Cerebellum (tissue), 5 donors: Measurements from ENCODE around the gene EPB41L3.

- PRO-cap, 3 experiments = no peak in any of the 3 experiments
- RAMPAGE, long total RNA = no peak
Measured at GRCh38 chr18:3213475-3213972, 6.2 kb downstream of the MYOM1 start.

GRCh38 chr18:3246345-3246886, 1.2 kb upstream of the MYL12A start:
- PRO-cap, 3 experiments = no peak in any of the 3 experiments
- RAMPAGE, long total RNA = no peak

DNA sequence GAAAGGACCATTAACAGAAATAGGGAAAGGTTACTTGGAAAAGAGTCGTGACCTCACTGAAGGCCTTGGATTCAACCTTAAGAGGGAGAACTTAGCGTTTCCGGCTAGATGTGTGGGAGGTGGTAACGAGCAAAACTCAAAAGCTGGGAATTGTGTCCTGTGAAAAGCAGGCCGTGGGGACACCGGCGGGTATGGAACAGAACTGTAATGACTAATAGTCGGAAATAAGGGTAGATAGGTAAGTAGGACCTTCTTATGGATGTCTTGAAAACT, 904 bp downstream of the MYL12B start:
- PRO-cap, 3 experiments = no peak in any of the 3 experiments
- RAMPAGE, long total RNA = no peak

GRCh38 chr18:3283413-3283884, 21.5 kb downstream of the MYL12B start:
- PRO-cap, 3 experiments = no peak in any of the 3 experiments
- RAMPAGE, long total RNA = no peak

GRCh38 chr18:3389047-3389313, 61.0 kb upstream of the TGIF1 start:
- PRO-cap, 3 experiments = no peak in any of the 3 experiments
- RAMPAGE, long total RNA = no peak

- PRO-cap, 3 experiments = peak in 3 of 3 experiments; most common plus-strand start chr18:3448436 (in 2); most common minus-strand start chr18:3448204 (in 3)
- RAMPAGE, long total RNA = no peak
Measured at GRCh38 chr18:3447977-3448600, 1.9 kb upstream of the TGIF1 start.

DNA sequence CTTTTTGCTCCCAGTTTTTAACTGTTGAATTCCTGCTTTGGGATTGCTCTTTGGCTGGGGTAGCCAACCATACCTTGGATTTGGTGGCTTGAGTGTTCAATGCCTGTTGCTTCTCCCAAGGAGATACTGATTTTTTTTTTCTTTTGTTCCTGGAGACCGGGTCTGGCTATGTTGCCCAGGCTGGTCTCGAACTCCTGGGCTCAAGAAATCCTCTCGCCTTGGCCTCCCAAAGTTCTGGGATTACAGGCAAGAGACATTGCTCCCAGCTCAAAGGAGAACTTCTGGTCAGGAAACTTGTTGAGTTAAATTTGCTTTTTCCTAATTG, 3.0 kb downstream of the TGIF1 start:
- PRO-cap, 3 experiments = no peak in any of the 3 experiments
- RAMPAGE, long total RNA = no peak

DNA sequence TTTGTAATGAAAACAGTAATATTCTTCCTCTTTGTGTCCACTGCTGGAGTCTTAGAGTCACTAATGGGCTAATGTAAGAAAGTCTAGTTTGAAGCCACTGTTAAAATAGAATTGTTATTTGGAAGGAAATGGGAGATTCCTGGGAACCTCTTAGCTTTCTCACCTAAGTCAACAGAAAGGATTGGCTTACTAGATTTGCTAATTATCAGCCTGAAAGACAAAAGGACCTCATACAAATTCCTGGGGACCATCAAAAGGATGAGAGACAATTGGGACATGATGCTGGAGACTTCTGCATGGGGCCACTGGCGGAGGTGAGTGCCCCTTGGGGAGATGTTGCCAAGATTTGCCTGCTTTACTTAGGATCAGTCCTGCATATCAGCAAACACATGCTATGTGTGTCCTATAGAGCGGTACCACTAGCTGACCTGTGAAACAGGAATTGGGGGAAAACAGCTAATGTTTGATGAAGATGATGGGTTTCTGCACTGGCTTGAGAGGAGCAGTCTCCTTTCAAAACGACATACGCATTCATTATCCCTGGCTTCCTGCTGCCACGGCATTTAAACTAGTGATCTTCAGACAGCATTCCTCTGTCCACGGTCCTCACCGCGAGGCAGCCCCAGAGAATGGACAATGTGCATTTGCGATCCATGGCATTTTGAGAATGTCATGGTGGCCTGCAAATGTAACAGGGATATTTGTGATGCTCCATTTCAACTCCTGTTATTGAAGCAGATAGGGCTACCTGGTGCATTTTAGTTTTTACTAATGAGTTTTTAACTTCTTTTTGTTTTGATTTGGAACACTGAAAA, 104.2 kb downstream of the TGIF1 start:
- PRO-cap, 3 experiments = no peak in any of the 3 experiments
- RAMPAGE, long total RNA = no peak

- PRO-cap, 3 experiments = no peak in any of the 3 experiments
- RAMPAGE, long total RNA = no peak
Measured at GRCh38 chr18:3584921-3585360, 135.0 kb downstream of the TGIF1 start.

- PRO-cap, 3 experiments = no peak in any of the 3 experiments
- RAMPAGE, long total RNA = no peak
Measured at GRCh38 chr18:3602848-3603299, 152.9 kb downstream of the TGIF1 start.

DNA sequence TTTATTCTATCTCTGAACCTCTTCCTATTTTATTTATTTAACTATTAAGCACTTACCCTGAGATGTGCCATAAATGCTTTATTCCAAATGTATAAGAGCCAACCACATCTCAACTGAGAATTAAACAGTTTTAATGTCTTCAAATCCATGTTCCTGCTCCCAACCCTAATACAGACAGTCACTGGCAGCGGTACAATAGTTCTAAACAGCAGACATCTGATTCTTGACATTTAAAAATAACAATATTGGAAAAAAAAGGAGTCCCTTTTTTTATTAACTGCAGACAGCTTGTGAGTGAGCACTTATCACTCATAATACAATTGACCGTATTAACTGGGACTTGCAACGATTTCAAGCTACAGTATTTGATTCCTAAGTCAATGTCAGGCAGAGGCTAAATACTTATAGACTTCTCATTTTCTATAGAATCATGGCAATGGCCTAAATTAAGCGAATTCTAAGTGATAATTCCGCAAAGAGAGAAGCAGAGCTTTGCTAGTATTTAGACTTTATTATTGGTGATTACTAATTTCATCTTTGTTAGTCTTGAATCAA, 424.7 kb downstream of the TGIF1 start:
- PRO-cap, 3 experiments = peak in 3 of 3 experiments; most common plus-strand start position 168 of the sequence (in 1); most common minus-strand start position 179 of the sequence (in 2)
- RAMPAGE, long total RNA = no peak

- PRO-cap, 3 experiments = no peak in any of the 3 experiments
- RAMPAGE, long total RNA = no peak
Measured at GRCh38 chr18:3995315-3996087, 459.6 kb downstream of the DLGAP1 start.

- PRO-cap, 3 experiments = peak in 1 of 3 experiments; most common plus-strand start chr18:5237166 (in 1); most common minus-strand start chr18:5237524 (in 1)
- RAMPAGE, long total RNA = no peak
Measured at GRCh38 chr18:5236881-5237652, 40.0 kb upstream of the AKAIN1 start.

GRCh38 chr18:5394615-5395408, 99.3 kb upstream of the ZBTB14 start:
- PRO-cap, 3 experiments = no peak in any of the 3 experiments
- RAMPAGE, long total RNA = no peak

DNA sequence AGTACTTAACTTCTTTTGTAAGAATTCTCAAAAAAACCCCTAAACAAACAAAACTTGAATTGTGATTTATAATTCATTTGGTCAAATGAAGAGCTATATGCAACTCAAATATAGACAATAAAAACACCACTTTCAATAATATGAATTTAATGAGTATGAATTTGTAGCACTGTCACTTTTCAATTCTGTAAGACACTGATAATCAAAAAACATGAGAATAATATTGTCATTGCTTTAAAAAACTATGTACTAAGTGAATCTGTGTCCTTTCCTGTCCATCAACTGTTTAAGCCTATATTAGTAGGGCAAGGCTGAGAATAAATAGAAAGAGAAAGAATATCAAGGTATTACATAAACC, 87.8 kb downstream of the EPB41L3 start:
- PRO-cap, 3 experiments = no peak in any of the 3 experiments
- RAMPAGE, long total RNA = no peak

- PRO-cap, 3 experiments = no peak in any of the 3 experiments
- RAMPAGE, long total RNA = no peak
Measured at GRCh38 chr18:5542297-5542693, 1.5 kb downstream of the EPB41L3 start.

GRCh38 chr18:5543821-5544575, at the start of gene EPB41L3:
TSS of gene EPB41L3 (minus strand) at chr18:5543997.
- PRO-cap, 3 experiments = peak in 3 of 3 experiments; most common plus-strand start chr18:5543982 (in 2); most common minus-strand start chr18:5543997 (in 1)
- RAMPAGE, long total RNA = no peak

GRCh38 chr18:5625909-5626520, 82.2 kb upstream of the EPB41L3 start:
- PRO-cap, 3 experiments = no peak in any of the 3 experiments
- RAMPAGE, long total RNA = no peak

- PRO-cap, 3 experiments = no peak in any of the 3 experiments
- RAMPAGE, long total RNA = no peak
Measured at GRCh38 chr18:5895796-5896845, 799 bp upstream of the TMEM200C start.

DNA sequence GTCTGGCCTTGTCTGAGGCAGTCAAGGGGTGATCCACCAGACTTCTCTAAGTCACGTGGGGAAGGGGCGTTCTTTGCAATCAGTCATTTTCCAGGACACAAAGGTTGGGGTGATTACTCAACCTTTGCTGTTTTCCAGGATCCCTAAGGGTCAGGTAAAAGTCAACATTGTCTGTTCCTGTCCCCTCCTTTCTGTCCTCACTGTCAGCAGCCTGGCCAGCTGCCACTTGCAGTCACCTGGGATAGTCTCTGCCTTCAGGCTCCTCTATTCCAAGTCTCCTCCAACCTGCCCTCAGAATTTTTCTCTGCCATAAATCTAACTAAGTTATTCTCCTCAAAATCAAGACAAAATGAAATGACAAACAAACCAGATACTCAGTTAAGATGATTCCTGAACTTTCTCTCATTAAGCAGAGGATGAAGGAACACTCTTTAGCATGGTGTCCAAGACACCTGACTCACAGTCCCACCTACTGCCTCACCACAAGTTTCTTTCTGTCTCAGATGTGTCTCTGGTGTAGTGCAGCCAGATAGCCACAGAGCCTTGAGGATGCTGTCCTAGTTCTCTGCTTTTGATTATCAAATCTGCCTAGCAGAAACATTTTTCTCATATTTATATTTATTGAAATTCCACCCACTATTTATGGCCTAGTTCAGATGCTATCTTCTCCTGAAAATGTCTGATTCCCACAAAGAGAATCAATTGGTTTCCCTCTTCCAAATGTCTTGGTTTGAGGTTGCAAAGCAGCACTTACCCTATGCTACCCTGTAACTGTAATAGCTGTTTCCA, 103.5 kb upstream of the TMEM200C start:
- PRO-cap, 3 experiments = no peak in any of the 3 experiments
- RAMPAGE, long total RNA = no peak